Colon Carcinoma Metastatic in the Lung (tissue), 2 donors: Measurements from ENCODE around the genes TMEM51, CELA2A and DDI2.

GRCh38 chr1:13754533-13754788, 54.5 kb downstream of the PRDM2 start:
- PRO-cap, 2 experiments = no peak in any of the 2 experiments

DNA sequence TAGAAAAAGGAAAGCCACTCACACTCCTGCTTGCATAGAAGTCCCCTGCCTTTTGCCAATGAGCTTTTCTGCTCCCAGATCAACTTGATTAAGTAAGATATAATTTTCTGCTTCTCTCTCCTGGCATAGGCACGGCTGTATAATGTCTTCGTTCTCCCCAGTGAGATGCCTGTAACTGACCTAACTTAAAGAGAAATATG, 76.5 kb upstream of the KAZN start:
- PRO-cap, 2 experiments = no peak in any of the 2 experiments

DNA sequence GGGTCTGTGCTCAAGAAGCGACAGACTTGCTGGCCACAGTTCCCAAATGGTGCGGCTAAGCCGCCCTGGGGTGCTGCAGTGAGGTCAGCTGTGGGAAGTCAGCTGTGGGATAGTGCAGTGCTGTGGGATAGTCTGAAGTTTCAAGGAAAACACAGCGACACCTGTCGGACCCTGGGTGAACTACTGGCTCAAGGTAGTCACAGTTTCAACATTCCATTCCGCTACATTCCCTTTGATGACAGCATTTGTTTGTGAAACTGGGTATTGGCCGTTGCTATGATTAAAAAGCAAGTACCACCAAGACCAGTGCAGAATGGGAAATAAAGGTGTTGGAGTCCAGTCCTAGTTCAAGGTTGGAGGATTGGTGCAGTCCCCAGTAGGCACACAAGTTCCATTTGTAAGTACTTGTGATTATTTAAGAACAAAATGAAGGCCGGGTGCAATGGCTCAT, 133.5 kb downstream of the KAZN start:
- PRO-cap, 2 experiments = no peak in any of the 2 experiments

- PRO-cap, 2 experiments = no peak in any of the 2 experiments
Observed at GRCh38 chr1:14911285-14911849, 242.2 kb upstream of the TMEM51 start.

DNA sequence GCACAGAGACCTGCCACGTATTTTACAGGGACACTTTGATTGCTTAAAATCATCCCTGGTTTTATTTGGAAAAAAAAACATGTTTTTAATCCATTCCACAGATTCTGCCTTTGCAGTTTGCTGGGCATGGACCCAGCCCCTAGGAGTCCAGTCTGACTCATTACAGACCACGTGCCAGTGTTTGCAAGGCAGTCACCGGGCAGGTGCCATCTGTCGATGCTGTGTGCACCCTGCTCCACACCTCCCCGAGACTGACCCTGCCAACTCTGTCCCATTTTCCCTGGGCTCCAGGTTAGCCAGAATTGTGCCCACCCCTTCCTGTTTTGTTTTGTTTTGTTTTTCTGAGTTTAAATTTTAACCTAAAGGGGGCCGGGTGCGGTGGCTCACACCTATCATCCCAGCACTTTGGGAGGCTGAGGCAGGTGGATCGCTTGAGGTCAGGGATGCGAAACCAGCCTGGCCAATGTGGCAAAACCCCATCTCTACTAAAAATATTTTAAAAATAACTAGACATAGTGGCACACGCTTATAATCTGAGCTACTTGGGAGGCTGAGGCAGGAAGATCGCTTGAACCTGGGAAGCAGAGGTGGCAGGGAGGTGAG, 148.3 kb upstream of the TMEM51 start:
- PRO-cap, 2 experiments = no peak in any of the 2 experiments

GRCh38 chr1:15153339-15153860, at the start of gene TMEM51:
Gene TMEM51, plus strand, starts transcription at chr1:15153747.
- PRO-cap, 2 experiments = peak in 2 of 2 experiments; most common plus-strand start chr1:15153731 (in 1); most common minus-strand start chr1:15153612 (in 2)

DNA sequence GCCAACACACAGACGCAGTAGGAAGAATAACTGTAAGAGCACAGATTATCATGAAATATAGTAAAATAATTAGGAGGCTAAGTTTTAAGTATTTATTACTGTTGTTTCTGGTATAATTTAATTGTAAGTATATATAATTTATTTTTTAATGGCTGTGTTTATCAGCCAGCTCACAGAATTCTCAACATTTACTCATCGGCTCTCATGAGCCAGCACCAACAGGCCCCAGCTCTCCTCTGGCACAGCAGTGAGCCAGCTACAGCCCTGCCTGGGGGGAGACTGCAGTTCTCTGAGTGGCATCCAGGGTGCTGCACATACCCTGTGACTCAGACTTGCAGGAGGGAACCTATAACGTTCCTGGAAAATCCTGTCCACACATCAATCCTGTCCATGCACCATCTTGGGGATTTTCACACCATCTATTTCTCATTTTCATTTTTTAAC, 36.4 kb downstream of the FHAD1 start:
- PRO-cap, 2 experiments = no peak in any of the 2 experiments

- PRO-cap, 2 experiments = no peak in any of the 2 experiments
Observed at GRCh38 chr1:15337603-15338455, 71.9 kb upstream of the EFHD2 start.

- PRO-cap, 2 experiments = no peak in any of the 2 experiments
Observed at GRCh38 chr1:15344866-15345564, 64.7 kb upstream of the EFHD2 start.

DNA sequence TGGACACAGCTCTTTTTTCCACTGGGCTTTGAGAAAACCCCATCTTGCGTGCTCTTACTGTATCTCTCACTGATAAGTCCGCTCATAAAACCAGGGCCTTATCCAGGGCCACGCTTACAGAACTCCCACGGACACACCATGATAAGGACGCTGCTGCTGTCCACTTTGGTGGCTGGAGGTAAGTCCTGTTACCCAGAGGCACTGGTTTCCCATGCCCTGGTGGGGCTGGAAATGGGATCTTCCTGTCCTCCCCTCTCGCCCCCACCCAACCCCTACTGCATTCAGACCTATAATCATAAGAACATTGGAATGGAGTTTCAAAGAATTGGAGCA, at the start of gene CELA2A:
Gene CELA2A, plus strand, starts transcription at position 117 of the 333 bp plus-strand sequence.
- PRO-cap, 2 experiments = no peak in any of the 2 experiments

DNA sequence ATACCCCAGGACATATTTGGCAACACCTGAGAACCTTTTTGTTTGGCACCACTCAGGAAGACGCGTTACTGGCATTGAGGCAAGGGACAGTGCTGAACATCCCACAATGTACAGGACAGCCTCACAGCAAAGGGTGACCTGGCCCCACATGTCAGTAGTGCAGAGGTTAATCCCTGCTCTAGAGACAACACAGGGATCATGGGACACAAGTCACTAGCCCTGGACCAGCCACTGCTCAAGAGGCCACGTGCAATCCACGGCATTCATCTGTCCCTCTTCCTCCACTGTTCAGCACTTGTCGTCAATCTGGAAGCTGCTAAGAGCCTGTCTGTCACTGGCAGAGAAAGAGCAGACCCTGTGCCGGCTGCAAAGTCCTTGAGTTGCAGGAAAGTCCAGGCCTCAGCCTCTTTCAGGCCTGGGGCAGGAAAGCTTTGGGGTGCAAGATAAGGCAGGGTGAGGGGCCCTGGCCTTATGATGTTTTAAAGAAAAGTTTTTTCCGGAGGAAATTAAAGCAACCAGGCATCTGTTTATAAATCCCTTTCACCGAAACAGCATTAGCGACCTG, 16.7 kb downstream of the CELA2B start:
- PRO-cap, 2 experiments = no peak in any of the 2 experiments

DNA sequence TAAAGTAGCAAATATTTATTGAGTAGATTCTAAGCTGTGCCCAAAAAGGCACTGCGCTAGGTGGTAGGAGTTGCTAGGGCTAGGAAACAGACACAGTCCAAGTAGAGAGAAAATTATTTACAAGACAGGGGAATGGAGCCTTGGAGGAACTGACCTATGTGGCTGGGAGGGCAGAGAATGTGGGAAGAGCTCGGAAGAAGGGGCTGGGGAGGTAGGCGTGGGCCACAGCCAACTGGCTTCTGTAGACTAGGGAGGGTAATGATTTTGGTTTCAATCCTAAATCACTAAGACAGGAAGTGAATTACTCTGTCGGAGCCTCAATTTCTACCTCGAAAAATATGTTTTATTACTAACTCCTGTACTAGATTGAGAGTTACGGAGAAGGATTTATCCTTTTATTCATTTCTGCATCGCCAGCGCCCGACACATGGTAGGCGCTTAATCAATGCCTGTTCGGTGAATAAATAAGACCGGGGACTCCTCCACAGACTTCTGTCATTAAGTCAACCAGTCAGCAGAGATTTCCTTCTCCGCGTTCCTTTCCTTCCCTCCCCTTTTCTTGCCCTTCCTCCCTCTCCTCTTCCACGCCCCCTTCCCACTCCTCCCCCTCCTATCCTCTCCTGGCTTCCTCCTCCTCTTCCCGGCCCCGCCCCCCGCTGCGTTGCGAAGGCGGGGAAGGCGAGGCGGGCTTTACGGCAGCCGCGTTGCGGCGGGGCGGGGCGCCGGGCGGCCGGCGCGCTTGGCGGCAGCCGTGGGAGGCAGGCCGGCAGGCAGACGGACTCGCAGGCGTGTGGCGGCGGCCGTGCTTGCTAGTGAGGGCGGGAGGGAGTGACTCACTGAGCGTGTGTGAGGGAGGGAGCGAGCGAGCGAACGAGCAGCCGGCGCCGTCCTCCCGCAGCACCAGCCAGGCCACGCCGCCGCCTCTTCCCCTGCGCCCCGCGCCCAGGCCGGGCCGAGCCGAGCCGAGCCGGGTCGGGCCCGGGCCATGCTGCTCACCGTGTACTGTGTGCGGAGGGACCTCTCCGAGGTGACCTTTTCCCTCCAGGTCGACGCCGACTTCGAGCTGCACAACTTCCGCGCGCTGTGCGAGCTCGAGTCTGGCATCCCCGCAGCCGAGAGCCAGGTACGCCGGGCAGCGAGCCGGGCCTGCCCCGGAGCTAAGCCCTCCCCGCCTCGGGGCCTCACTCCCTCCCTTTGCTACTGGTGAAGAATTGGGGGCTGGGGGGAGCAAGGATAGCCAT, at the start of gene DDI2:
Gene DDI2, plus strand, starts transcription at position 773 of the 1,241 bp plus-strand sequence.
- PRO-cap, 2 experiments = peak in 2 of 2 experiments; most common plus-strand start position 773 of the sequence (in 1); most common minus-strand start position 497 of the sequence (in 1)

DNA sequence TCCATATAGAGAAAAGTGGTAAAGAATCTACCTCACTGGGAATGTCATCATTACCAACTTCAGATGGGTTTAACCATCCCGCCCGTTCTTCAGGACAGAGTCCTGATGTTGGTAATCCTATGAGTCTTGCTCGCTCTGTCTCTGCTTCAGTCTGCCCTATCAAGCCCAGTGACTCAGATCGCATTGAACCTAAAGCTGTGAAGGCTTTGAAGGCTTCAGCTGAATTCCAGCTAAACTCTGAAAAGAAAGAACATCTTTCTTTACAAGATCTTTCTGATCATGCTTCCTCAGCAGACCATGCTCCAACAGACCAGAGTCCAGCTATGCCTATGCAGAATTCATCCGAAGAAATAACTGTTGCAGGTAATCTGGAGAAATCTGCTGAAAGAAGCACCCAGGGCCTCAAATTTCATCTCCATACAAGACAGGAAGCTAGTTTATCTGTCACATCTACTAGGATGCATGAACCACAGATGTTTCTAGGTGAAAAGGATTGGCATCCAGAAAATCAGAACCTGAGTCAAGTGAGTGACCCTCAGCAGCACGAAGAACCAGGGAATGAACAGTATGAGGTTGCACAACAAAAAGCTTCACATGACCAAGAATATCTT, 420 bp downstream of the RSC1A1 start:
- PRO-cap, 2 experiments = no peak in any of the 2 experiments

DNA sequence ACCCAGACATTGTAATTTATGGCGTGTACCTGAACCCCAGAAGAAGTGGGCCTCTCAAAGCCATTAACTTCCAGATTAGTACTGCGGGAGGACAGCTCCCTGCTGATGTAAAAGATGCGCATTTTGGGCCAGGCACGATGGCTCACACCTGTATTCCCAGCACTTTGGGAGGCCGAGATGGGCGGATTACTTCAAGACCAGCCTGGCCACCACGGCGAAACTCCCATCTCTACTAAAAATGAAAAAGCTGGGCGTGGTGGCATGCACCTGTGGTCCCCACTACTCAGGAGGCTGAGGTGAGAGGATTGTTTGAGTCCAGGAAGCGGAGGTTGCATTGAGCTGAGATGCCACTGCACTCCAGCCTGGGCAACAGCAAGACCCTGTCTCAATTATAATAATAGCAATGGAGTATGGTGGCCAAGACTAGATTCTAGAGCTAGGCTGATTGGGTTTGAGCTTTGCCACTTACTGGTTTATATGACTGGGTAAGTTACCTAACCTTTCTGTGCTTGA, 9.7 kb downstream of the RSC1A1 start:
- PRO-cap, 2 experiments = no peak in any of the 2 experiments

- PRO-cap, 2 experiments = no peak in any of the 2 experiments
Observed at GRCh38 chr1:15685451-15685676, 1.2 kb downstream of the PLEKHM2 start.

GRCh38 chr1:15728871-15729597, 7.0 kb upstream of the SLC25A34 start:
- PRO-cap, 2 experiments = no peak in any of the 2 experiments

DNA sequence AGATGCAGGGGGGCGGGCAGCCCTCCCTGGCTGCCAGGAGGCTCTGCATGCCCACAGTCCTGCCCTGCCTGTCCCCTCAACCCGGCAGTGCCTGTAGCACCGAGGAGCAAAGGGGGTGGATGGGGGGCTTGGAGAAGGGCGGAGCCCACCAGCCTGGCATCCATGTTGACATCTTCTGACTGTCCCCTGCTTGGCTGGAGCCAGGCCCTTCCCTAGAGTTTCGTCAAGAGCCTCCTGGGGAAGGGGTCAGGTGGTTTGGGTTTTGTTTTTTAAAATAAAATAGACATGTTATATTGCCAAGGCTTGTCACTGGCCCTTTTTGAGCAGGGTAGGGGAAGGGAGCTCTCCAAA, 1.6 kb upstream of the SLC25A34 start:
- PRO-cap, 2 experiments = no peak in any of the 2 experiments

- PRO-cap, 2 experiments = peak in 2 of 2 experiments; most common minus-strand start chr1:15741235 (in 2)
Observed at GRCh38 chr1:15740928-15741819, 1.1 kb upstream of the TMEM82 start.

DNA sequence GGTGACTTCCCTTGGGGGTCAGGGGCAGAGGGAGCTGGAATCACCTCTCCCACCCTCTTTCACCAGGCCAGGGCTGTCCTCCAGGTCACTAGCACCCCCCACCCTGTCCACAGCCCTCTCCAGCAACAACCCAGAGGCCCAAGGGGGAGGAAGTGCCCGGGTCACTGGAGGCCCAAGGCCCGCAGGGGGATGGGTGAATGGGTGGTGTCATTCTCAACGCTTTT, 4.9 kb downstream of the TMEM82 start:
- PRO-cap, 2 experiments = no peak in any of the 2 experiments

DNA sequence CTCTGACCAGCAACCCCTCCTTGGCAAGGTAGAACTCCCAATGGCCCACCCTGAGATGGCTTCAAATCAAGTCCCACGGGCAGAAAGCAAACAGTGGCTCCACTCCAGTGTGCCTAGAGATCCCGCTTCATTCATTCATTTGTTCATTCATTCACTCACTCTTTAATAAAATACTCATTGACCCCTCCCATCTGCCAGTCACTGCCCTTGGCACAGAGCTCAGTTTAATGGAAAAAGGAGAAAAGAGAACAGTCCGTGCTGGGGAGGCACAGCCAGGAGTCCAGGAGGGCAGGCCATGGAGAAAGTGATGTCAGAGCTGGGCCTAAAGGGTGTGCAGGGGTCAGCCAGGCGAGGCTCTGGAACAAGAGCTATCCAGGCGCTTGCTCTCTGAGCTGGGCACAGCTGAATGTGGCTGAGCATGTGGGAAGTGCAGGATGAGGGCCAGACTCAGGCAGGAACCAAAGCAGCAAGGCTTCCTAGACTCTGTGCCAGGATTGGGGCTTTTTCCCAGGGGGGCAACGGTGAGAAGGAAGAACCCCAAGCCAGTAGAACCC, 8.0 kb downstream of the UQCRHL start:
- PRO-cap, 2 experiments = no peak in any of the 2 experiments